AG04450 (cell line): ENCODE measurements around a stretch of chr12.

GRCh38 chr12:130087286-130087656 lies 75.0 kb upstream of the FZD10 start:
- CAGE, long polyA plus RNA = no peak
- RRBS = no CpG with 5 or more reads among the region's 11 CpGs

DNA sequence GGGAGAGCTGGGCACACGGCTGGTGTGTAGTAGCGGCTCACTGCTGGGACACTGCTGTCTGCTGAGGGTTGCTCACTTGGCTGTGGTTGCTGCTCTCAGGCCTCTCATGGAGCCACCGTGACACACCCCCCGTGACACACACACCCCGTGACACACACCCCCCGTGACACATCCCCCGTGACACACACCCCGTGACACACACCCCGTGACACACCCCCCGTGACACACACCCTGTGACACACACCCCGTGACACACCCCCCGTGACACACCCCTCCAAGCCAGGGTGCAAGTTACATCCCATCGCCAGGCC lies 42.8 kb upstream of the FZD10 start:
- CAGE, long polyA plus RNA = no peak
- RRBS = no CpG with 5 or more reads among the region's 13 CpGs

DNA sequence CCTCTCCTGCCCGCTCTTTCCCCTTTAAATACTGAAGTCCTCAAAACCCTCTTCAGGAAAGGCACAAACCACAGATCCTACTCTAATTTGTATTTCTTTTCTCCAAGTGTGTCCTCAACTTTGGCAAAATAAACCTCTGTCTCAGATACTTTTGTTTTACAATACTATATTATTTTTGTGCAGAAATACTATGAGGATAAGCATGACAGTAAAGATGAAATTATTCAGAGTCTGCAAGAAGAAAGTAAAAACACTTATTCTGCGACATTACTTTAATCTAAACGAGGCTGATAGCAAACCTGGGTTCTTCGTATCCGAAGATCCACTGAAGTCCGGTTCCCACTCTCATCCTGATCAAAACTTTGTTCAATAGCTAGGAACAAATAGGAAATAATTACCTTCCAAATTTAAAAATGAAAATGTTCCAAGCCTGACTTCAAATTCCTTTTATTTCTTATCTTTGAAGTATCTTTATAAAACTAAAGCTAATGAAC lies 30.7 kb downstream of the STX2 start:
- CAGE, long polyA plus RNA = no peak
- RRBS = no CpG with 5 or more reads among the region's 6 CpGs

GRCh38 chr12:130868366-130869097 lies 3.3 kb upstream of the RAN start:
- CAGE, long polyA plus RNA = no peak
- RRBS = no CpG with 5 or more reads among the region's 7 CpGs

- CAGE, long polyA plus RNA = no peak
- RRBS = no CpG with 5 or more reads among the region's 24 CpGs
These were observed 37.6 kb upstream of the ADGRD1 start for GRCh38 chr12:130916117-130916529.

DNA sequence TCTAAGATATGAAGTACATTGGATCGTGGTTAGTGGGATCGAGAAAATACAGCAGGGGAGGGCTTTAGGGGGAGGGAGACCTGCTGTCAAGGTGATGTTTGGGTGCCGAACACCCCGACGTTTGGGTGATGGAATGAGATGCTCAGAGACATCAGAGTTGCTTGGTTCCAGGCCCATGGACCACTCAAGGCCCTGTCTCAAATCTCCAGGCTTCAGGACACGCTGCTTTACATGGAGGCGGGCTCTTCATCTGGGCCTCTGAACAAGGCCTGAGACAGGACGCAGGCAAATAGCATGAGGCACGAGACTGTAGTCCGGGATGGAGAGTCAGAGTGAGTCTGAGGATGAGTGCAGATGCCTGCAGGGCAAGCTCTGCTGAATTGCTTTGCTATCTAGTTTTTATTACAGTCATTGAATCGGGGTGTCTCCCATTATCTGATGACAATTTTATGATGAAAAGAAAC lies 1.7 kb upstream of the ADGRD1 start:
- CAGE, long polyA plus RNA = no peak
- RRBS = no CpG with 5 or more reads among the region's 11 CpGs

- CAGE, long polyA plus RNA = no peak
- RRBS = no CpG with 5 or more reads among the region's 8 CpGs
These were observed 1.5 kb downstream of the ADGRD1 start for GRCh38 chr12:130955274-130955629.

GRCh38 chr12:131007114-131008011 lies 53.7 kb downstream of the ADGRD1 start:
- CAGE, long polyA plus RNA = no peak
- RRBS = no CpG with 5 or more reads among the region's 18 CpGs

- CAGE, long polyA plus RNA = no peak
- RRBS = no CpG with 5 or more reads among the region's 6 CpGs
These were observed 210.3 kb downstream of the ADGRD1 start for GRCh38 chr12:131163979-131164357.

DNA sequence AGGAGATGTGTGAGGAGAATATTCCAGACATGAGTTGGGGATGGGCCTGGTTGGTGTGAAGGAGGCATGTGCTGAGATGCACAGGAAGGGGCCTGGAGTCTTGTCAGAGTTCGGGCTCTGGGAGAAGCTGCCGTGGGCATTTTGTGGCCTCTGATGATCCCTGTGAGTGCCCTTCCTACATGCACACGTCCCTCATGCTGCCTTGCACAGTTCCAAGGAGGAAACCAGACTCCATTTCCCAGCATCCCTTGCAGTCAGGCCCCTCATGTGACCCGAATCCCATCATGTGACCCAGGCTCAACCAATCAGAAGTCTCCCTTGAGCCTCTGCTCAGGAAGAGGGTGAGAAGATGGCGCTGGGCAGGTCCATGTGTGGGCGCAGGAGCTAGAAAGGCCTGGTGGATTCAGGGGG lies 240.3 kb downstream of the ADGRD1 start:
- CAGE, long polyA plus RNA = no peak
- RRBS = no CpG with 5 or more reads among the region's 6 CpGs

GRCh38 chr12:131260826-131261377 lies 307.2 kb downstream of the ADGRD1 start:
- CAGE, long polyA plus RNA = no peak
- RRBS = no CpG with 5 or more reads among the region's 7 CpGs

- CAGE, long polyA plus RNA = no peak
- RRBS = 85% methylated on average over 5 of the region's 8 CpGs
These were observed 118.6 kb upstream of the SFSWAP start for GRCh38 chr12:131592244-131592659.

DNA sequence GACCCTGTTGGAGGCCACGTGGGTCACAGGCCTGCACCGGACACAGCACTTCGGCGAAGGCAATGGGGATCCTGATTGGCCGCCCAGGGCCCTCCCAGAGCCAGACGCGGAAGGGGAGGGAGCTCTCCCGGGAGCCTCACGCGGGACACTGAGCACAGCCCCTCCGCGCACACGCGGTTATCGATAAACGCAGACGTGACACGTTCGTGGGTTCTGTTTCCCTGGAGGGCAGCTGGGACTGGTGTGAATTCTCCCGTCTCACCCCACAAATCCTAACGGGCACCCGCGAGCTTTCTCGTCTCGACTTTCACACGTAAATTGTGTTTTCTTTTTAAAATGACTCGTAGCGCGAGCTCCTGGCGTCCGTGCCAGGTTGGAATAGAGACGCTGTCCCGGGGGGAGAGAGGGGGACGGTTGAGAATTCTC lies 49.7 kb upstream of the SFSWAP start:
- CAGE, long polyA plus RNA = no peak
- RRBS = no CpG with 5 or more reads among the region's 34 CpGs

DNA sequence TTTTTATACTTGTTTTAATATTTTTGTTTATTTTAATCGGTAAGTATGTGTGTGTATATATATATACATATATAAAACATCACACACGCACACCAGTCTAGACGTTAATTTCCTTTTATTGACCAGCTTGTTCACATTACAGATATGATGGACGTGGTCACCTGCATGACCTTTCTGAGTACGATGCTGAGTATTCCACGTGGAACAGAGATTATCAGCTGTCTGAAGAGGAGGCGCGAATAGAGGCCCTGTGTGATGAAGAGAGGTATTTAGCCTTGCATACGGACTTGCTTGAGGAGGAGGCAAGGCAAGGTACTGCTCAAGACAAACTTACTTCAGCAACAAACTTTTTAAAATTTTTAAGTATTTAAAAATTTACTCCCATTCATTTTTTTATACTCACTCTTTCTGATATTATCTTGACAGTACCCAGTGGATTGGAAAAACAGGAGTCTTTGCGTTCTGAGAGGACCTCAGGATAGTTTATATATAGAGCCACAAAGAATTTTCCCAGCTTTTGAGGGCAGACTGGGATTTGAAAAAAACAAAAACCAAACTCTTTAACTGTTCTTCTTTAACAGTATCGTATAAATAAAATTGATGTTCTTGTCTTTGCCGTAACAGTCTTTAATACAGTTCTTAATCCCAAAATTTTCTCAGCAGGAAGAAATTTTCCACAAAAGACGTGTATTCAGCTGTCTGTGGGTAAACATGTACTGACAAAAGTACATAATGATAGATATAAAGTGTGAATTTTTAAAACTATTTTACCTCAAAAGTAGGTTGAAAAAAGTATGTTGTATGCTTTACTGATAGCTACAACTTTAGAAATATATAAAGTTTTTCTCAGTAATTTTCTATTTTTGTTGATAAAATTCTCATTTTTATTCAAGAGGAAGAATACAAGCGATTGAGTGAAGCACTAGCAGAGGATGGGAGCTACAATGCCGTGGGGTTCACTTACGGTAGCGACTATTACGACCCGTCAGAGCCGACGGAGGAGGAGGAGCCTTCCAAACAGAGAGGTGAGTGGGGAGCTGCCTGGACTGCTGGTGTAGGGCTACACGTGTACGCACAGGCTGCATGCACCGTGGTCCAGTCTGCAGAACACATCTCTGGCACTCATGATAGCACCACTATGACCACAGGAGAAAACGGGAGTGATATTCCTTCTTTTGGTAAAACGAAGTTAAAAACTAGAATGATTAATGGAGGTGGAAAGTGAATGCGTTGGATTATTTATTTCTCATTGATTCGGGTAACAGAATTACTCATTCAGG lies 3.5 kb downstream of the SFSWAP start:
- CAGE, long polyA plus RNA = no peak
- RRBS = no CpG with 5 or more reads among the region's 28 CpGs

GRCh38 chr12:131828485-131829006 lies 353 bp downstream of the MMP17 start:
- CAGE, long polyA plus RNA = no peak
- RRBS = 2% methylated on average over 30 of the region's 76 CpGs

GRCh38 chr12:131851814-131852416 lies 23.7 kb downstream of the MMP17 start:
- CAGE, long polyA plus RNA = no peak
- RRBS = no CpG with 5 or more reads among the region's 29 CpGs

- CAGE, long polyA plus RNA = no peak
- RRBS = 4% methylated on average over 12 of the region's 40 CpGs
These were observed 946 bp downstream of the ULK1 start for GRCh38 chr12:131895166-131895970.

- CAGE, long polyA plus RNA = no peak
- RRBS = no CpG with 5 or more reads among the region's 26 CpGs
These were observed 6.0 kb upstream of the PUS1 start for GRCh38 chr12:131922831-131923702.

GRCh38 chr12:131927988-131928722 lies 921 bp upstream of the PUS1 start:
- CAGE, long polyA plus RNA = no peak
- RRBS = no CpG with 5 or more reads among the region's 36 CpGs

GRCh38 chr12:131928723-131928961 lies 434 bp upstream of the PUS1 start:
- CAGE, long polyA plus RNA = no peak
- RRBS = 4% methylated on average over 1 of the region's 24 CpGs